Right cardiac atrium (tissue), 1 donor: Measurements from ENCODE around the genes KIF14 and CACNA1S.

GRCh38 chr1:200620037-200621138 is at the start of gene KIF14:
Gene KIF14 (minus strand): TSS chr1:200620751.
- PRO-cap, result no peak

DNA sequence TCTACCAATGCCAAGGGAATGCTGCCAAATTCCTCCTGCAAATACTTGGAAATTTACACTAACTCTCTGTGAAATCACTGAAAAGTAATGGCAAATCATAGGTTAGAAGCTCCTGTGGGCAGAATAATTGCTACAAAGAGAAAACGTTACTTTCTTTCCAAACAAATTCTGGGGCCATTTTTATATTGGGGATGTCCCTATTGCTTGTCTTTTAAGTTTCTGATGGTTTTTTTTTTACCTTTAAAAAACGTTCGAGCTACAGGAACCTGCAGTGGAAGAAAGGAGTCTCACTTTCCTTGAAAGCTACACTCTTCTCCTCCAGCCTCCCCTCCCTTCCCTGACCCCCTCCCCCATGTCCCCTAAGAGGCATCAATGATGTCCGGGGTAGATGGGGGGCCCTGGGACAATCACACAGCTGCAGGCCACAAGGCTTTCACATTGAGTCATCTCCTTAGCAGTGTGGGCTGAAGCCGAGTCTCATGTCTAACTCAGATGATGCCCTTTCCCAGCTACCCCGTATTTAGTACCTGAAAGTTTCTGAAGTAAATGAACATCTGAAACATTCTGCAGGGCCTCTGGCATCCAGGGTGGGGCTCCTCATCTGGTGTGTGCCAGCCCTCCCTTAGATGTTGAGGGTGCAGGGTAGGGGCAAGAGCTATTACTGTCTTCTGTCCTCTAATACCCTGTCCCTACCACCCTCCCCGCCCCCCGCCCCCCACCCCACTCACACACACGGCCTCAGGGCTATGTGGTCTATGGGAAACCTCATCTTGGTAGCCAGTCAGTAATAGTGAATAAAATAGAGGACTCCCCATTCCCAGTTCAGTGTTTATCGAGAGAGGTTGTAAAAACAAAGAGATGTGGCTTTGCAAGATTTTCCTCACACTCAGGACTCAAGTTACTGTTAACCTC is 6.2 kb upstream of the GPR25 start:
- PRO-cap, result no peak

GRCh38 chr1:200890606-200891758 is 3.7 kb upstream of the INAVA start:
- PRO-cap, result no peak

DNA sequence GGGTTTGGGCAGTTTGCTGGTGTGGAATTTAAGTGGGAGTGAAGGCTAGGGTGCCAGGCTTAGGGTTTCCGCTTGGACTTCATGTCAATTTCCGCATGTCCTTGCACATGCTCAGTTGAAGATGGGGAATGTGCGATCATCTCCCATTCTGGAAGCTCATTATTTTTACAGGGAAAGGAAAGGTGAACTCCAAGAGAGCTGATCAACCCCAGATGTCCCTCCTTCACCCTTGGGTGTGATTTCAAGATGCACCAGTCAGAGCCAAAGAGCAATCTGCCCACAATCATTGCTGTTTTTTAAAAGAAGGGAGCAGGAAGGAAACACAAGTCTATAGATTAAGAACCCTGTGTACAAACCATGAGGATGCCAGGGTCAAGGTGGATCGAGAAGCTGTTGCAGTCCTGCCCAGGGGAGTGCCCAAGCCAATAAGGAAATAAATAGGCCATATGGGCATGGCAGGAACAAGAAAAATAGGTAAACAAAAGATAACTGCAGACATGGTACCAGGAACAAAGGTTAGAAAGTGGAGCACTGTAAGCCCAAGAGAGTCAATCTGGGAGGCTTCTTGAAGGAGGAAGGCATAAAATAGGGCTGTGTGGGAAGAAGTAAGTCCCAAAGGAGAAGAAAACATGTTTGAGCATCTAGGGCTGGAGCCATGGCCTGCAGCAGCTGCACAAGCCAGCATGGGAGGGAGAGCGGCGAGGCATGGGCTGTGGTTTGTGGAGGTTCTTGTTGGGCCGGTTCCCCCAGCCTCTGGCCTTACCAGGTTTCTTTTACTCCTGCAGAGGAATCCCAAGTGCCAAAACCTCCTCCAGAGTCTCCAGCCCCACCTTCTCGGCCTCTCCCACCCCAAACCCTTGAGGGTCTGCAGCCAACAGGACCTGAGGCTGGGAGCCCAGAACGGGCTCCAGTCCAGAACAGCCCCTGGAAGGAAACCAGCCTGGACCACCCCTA is 13.5 kb downstream of the INAVA start:
- PRO-cap, result no peak

DNA sequence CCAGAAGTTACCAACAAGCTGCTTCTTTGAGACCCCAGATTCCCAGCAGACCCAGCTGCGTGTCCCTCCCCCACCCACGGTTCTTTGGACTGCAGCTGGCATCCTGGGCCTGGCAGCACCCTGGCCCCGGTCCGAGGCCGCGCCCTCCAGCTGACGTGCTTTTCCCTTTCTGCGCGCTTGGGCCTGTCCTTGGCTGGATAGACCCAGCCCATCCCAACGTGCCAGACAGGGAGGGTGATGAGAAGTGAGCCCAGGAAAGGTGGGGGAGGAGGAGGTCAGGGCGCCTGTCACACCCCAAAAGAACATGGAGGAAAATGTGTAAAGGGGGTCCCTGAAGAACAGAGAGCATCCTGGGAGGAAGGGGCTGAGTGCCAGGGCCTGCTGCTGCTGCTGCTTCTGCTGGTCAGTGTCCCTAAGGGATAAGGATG is 18.3 kb downstream of the INAVA start:
- PRO-cap, result no peak

DNA sequence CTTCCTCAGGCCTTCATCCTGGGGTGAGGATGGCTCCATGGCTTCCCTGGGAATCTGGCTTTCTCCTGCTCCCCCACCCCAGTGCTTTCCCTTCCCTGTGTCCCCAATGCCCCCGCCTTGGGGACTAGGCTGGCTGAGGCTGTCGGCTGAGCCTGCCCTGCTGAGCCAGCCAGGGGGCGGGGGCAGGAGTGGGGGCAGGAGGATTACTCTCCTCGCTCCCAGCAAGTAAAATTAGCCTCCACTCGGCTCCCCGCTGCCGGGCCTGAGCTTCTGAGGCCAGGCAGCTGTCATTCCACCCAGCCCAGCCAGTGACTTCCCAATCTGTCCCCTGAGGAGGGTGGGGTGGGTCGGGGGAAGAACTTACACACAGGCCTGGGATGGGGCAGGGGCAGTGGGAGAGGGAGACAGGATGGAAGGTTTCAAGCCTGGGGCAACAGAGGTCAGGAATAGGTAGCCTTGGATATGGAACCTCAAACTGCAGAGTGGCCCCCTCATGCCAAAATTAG is at the start of gene CACNA1S:
CACNA1S (minus strand) TSS at position 126 of the 506 bp plus-strand sequence.
- PRO-cap, result no peak

DNA sequence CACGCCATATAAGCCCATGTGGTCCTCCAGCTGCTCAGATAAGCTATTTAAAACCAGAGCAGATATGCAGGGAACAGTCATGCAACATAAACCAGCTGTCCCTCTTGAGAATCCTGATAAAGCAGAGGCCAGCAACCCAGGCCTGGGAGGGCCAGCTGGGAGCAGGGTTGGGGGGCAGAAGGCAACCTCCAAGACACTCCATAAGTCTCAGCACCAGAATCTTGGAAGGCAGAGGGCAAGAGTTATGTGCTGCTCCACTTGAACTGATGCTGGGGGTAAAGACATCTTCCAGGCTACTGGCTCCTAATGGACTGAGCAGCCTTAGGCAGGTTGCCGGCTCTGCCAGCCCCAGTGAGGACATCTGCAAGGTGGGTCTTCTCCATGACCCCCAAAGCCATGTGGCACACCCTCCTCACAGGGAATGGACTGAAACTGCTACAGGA is 405 bp upstream of the TNNT2 start:
- PRO-cap, result bidirectional peak, plus-strand start at position 147 of the sequence, minus-strand start outside the sequence

GRCh38 chr1:201384207-201384476 is 6.7 kb upstream of the TNNT2 start:
- PRO-cap, result no peak

GRCh38 chr1:201469457-201469718 is 400 bp upstream of the PHLDA3 start:
- PRO-cap, result no peak

- PRO-cap, result no peak
These were observed 14.9 kb downstream of the CSRP1 start for GRCh38 chr1:201492038-201492308.

GRCh38 chr1:201495457-201496635 is 11.1 kb downstream of the CSRP1 start:
- PRO-cap, result unidirectional peak, minus-strand start at chr1:201495987

DNA sequence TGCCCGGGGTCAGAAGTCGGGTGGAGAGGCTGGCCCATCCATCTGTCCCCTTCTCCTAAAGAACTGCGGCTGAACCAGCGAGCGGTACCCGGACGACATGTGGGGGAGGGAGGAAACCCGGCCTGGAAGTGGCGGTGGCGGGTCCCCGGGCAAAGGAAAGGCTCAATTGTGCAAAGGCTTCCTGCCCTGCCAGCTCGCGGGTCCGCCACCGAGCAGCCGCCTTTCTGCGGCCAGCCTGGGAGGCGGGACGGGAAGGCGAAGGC is 410 bp upstream of the NAV1 start:
- PRO-cap, result bidirectional peak, plus-strand start outside the sequence, minus-strand start at position 228 of the sequence

GRCh38 chr1:201715452-201716342 is 113.3 kb upstream of the IPO9 start:
- PRO-cap, result no peak

DNA sequence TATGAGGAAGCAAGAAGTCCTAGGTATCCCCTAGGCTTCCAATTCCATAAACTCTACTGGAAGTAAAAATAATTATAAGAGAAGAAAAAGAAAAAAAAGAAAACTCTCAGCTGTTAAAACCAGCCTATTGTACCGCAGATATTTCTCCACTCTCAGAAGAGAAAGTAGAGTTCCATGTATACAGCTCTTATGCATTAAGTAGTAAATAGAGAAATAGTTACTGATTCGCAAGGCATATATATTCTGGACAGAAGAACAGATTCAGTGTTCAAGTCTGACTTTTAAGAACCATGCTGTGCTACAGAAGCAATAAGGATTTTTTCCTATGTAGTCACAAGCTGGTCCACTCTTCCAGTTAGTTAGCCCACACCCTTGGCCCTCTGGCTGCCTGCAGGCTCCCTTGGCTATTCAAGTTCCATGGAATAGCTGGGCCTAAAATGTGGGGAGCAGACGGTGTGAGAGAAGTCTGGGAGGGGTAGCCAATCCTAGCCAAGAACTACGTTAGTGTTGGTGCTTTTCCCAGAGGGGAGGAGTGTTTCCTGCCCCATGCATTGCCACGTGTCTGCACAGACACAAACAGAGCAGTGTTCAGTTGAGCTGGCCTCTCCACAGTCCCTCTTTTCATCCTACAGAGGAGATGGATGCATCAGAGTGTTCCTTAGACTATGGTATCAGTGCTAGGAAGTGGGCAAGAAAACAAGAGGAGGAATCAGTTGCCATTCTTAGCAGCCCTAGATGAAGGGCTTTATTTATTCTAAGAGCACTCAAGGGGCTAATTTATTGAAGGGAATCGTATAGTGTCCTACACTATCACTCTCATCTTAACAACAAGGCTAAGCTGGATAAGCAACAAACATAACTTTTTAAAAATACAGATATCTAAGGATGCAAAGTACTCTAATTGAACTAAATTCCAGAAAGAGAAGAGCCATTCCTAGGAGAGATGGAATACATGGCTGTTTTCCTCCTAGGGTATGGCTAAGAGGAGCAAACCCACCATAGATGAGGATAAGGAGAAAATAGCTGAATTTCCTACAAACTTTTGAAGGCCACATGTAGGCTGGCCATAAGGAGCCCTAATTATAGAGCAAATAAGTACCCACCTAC is 58.9 kb upstream of the IPO9 start:
- PRO-cap, result no peak

GRCh38 chr1:201881394-201882062 is 7.2 kb upstream of the SHISA4 start:
- PRO-cap, result no peak

DNA sequence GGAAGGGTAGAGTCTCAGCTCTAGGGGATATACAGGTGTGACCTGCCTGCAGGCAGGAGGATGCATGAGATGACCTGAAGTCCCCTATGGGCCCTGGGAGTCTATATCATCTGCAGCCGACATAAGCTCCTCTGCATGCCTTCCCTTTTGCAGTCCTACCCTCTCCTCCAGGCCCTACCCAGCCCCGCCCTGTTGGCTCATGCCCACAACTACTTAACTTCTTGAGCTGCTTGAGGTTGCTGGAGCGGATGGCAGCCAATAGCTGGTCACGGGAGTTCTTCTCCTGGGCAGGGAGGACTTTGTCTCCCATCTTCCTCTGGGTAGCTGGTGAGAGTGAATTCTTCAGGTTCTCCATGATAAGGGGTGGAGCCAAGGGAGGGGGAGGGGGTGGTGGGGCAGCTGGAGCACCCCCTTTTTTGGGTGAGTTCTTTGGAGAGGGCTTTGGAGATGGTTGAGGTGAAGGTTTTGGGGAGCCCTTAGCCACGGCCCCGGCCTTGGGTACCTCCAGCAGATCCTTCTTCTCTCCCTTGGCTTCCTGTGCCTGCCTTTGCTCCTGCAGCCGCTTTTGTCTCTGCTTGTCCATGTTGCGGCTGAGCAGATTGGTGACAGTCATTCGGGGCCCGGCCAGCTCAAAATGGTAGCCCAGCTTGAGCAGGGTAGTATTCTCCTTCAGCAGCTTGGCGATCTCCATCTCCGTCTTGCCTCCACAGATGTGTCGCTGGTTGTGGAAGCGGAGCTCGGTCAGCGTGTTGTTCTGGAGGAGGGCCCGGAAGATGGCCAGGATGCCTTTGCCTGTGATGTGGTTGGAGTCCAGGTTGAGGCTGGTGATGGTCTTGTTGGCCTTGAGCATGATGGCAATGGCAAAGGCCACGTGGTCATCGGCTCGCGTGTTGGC is 10.6 kb downstream of the SHISA4 start:
- PRO-cap, result no peak

DNA sequence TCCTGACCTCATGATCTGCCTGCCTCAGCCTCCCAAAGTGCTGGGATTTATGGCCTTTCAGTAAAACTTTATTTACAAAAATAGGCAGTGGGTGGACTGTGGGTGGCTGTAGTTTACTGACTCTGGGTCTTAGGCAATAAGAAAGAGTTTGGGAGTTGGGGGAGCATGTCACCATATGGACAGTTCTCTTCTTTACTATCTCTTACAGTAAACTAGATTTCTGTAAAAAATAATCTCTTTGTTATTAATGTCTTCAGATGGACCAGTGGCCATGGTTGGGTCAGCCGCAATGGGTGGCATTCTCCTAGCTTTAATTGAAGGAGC is 9.8 kb downstream of the TIMM17A start:
- PRO-cap, result no peak

GRCh38 chr1:201999443-202000276 is 10.7 kb upstream of the ELF3 start:
- PRO-cap, result no peak

DNA sequence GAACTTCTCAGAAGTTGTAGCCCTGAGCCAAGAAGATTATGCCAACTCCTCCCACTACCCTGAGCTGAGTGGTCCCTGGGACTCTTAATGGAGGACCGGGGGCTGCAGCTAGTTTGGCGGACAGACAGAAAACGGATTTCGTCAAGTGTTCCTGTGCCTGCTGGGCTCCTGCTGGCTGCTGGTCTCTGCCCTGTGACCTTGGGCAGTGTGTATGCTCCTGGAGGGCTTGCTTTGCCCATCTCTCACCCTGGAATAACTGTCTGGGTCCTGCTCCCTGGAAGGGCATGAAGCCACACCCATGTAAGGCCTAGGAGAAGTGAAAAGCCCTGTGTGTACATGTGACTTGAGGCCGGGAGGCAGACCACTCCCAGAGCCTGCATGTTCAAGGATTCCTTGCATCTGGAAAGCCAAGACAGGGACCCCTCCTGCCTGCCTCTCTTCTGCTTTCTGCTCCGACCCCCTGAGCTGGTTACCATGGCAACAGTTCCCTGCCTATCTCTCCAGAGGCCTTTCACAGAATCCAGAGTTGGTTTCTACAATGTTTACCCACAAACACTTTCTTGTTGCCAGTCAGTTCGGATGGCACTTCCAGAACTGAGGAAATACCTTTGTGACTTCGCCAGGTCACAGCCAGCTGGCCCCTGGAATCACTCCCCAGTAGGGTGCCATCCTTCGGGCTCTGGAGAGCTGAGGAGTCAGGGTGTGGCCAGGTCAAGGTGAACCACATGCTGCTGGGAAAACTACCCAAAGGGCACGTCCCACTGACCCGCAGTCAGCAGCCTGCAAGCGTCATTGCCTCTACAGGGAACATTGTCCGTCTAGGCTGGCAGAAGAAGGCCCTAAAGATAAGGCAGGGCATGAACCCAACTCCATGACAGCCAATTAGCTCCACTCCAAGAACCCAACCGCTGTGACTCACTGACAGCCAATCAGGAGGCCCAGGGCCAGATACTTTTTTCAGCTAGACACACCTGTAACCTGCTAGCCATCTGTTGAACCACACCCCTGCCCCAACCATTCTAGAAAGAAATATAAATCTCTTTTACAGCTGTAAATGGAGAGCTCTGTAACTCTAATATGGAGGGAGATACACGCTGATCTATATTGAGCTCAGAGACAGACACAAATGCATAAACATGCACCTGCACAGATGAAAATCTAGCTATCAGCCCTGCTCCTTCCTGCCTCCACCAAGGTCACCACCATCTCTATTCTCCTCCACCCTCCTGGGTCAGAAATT is 14.6 kb upstream of the GPR37L1 start:
- PRO-cap, result no peak

- PRO-cap, result no peak
These were observed 9.0 kb downstream of the ARL8A start for GRCh38 chr1:202135252-202136142.